ENCODE results near the gene PAXIP1.

DNA sequence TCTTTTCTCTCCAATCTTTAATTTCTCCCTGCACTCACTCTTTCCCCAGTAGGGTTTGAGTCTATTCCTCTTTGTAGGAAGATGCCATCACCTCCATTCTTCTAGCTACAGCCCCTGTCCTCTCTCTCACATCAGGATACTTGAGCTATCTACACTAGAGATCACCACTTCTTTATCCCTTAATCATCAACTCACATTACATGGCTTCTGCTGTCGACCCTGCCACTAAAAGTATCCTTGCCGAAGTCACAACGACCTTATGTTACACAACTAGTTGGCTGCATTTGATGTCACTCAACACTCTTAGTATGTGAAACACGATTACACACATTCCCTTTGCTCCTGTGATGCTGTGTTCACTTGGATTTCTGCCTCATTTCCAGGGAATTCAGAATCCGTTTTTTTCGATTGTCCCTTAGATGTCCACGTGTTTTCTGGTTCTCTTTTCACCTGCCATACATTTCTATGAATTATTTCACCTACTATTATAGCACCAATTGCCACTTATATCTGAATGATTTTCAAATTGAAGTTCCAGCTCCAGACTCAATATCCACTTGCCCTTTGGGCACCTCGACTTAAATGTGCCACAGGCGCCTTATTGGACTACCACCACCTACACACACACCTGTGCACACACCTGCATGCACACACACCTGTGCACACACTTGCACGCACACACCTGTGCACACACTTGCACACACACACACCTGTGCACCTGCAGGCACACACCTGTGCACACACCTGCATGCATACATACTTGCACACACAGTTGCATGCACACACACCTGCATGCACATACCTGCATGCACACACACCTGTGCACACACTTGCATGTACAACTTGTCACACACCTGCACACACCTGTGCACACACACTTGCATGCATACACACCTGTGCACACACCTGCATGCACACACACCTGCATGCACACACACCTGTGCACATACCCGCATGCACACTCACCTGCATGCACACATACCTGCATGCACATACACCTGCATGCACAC lies 149.7 kb upstream of the RHEB start:
- RRBS = no CpG with 5 or more reads among the region's 11 CpGs

- RRBS = no CpG with 5 or more reads among the region's 15 CpGs
These were observed 133.3 kb downstream of the PRKAG2 start for GRCh38 chr7:151743458-151744112.

GRCh38 chr7:151779437-151780125 lies 97.3 kb downstream of the PRKAG2 start:
- RRBS = no CpG with 5 or more reads among the region's 13 CpGs

- RRBS = no CpG with 5 or more reads among the region's 19 CpGs
These were observed 70.6 kb downstream of the PRKAG2 start for GRCh38 chr7:151806089-151806939.

DNA sequence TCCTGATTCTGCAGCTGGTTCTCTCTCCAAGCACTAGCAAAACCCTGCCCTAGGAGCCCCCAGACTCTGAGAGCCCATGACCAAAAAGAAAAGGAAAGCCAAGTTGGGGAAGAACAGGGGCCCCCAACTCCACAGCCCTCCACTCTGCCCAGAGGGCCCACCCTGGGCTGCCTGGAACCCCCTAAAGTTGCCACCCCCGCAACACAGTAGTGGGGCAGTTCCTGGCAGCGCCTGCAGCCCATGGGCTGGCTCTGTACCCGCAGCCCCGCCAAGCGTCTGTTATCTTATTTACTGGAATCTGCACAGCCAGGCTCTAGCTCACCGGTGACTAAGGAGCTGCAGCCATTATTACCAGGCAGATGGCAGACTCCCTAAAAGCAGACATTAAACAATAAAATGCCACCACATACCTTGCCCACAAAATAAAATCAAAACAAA lies 66.5 kb downstream of the PRKAG2 start:
- RRBS = no CpG with 5 or more reads among the region's 6 CpGs

GRCh38 chr7:151813911-151815133 lies 62.6 kb downstream of the PRKAG2 start:
- RRBS = no CpG with 5 or more reads among the region's 24 CpGs

DNA sequence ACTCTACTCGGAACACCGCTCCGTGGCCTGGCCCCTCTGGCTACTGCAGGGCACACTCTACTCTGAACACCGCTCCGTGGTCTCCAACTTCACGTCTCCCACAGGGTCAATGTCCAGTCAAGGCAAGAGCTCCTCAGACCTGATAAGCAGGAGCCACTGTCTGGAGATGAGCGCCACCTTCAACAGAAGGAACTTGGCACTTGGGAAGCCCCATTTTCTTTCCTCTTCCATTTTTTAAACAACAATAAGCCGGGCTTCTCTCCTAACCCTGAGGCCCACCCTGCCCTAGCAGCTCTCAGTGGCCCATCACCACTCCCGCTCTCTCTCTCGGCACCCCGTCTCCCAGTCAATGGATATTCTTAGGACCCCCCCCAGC lies 56.3 kb downstream of the PRKAG2 start:
- RRBS = no CpG with 5 or more reads among the region's 11 CpGs

- RRBS = no CpG with 5 or more reads among the region's 27 CpGs
These were observed 39.3 kb downstream of the PRKAG2 start for GRCh38 chr7:151837332-151838211.

GRCh38 chr7:151850820-151851708 lies 25.9 kb downstream of the PRKAG2 start:
- RRBS = no CpG with 5 or more reads among the region's 27 CpGs

GRCh38 chr7:151859030-151860173 lies 17.5 kb downstream of the PRKAG2 start:
- RRBS = no CpG with 5 or more reads among the region's 34 CpGs

DNA sequence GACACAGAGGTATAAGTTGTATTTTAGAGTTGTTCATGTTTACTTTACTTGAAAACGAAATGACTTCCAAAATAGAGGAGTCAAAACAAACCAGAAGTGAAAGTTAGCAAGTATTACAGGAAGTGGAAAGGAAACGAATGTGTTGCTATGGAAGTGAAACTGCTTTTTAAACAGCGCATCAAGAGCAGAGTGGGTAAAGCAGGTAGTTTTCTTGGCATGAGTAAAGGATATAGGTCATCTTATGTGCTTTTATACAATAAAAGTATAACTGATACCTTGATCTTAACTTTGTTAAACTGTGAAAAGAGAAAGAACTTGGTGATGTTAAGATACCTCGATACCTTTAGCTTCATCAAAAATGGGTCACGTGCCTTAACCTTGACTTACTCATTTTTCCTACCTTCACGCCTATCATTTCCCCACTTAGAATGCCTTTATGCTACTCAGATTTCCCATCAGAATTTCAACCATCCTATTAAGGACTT lies 19.9 kb upstream of the GALNTL5 start:
- RRBS = no CpG with 5 or more reads among the region's 6 CpGs

DNA sequence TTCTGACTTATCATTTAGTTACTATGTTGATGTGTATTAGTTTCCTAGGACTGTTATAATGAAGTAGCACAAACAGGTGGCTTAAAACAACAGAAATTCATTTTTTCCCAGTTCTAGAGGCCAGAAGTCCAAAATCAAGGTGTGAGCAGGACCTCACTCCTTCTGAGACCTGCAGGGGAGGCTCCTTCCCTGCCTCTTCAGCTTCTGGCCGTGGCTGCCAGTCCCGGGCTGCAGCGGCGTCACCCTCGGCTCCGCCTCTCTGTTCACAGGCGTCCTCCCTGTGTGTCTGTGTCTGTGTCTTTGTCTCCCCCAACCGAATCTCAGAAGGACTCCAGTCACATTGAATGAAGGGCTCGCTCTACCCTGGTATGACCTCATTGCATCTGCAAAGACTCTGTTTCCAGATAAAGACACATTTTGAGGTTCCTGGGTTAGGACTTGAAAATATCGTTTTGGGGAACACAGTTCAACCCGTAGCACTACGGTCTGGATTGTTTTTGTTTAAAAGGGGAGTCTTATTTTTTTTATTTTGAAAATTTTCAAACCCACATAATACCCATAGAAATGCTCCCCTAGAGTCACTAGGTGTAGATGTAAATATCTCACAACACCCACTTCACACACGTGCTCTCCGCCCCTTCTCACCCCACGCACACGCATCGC lies 33.1 kb upstream of the GALNT11 start:
- RRBS = no CpG with 5 or more reads among the region's 17 CpGs

GRCh38 chr7:152131610-152132769 lies 106.5 kb downstream of the GALNT11 start:
- RRBS = no CpG with 5 or more reads among the region's 38 CpGs

- RRBS = no CpG with 5 or more reads among the region's 15 CpGs
These were observed 119.8 kb downstream of the GALNT11 start for GRCh38 chr7:152144960-152145924.

- RRBS = no CpG with 5 or more reads among the region's 11 CpGs
These were observed 195.1 kb downstream of the KMT2C start for GRCh38 chr7:152240541-152241341.

DNA sequence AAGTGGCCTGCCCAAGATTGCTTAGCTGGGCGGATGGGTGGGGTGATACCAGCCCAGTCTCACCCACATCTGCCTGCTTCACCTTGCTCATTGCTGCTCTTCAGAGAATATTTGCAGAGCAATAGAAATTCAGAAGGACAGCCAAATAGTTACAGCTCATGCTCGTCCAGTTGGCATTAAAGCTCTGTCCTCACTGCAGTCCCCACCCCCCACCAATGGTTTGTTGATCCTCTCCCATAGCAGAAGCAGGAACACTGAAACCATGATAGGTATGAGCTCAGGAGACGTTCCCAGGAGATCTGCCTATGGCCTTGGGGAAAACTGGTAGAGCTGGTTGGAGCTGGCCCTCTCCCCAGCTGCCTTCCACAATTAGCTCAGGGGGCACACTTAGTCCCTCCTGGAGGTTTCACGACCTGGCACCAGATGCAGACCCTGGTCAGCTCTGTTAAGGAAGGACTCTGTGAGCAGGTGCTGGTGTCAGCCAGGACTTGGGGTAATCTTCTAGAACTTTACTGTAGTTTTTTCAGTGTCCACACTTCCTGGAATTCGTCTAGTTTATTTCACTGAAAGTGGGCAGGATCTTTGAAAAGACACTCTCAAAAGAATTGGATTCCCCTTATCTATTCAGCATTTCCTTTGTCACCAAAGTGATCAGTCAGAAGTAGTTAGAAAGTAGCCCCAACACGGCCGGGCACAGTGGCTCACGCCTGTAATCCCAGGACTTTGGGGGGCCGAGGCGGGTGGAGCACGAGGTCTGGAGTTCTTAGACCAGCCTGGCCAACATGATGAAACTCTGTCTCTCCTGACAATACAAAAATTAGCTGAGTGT lies 68.7 kb upstream of the KMT2C start:
- RRBS = no CpG with 5 or more reads among the region's 11 CpGs

GRCh38 chr7:154681366-154681800 lies 321.5 kb downstream of the PAXIP1 start:
- RRBS = no CpG with 5 or more reads among the region's 13 CpGs

DNA sequence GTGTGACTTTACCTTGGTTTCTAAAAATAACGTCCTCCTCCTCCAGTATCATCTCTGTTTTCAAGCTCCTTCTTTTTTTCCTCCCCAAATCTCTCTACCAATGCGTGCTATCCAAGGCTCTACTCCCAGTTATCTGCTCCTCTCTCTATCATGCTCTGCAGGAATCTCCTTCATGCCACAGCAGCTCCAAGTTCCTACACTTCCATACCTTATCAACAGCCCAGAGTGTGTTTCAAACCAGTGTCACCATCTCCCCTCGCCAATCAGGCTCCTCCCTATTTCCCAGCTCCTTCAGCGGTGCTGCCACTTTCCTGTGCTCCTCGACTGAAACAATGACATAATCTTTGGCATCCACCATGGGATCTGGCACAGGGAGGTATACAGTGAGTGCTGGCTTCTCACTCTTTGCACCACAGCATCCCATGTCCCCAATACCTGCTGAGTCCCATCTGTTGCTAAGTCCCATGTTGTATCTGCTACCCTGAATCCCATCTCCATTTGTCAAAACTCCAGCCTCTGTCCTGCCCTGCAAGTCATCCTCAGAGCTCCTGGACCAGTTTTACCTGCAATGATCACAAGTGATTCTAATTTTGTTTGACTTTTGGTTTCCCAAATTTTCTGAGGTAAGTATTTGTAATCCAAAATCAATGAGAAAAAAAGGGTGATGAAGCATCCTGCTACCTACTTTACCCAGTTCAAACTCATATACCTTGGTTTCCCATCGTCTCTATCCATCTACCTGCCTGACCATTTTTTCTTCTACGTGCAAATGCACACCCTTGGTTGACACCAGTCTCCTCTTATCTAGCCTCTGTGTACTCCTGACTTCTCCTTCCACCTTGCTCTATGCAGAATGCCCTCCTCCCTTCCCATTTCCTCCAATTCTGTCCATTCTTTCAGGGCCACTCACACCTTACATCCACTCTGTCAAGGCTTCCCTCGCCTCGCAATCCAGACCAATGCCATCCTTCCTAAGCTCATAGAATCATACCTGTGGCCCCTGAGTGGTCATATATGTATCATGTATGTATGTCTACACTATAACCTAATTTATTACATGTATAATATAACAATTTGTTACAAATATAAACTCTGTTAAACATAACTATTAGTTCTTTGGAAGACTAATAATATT lies 15.2 kb downstream of the PAXIP1 start:
- RRBS = no CpG with 5 or more reads among the region's 9 CpGs

GRCh38 chr7:155002606-155003253 lies at the start of gene PAXIP1:
PAXIP1 (minus strand) TSS chr7:155003124.
- RRBS = under 1% methylated on average over 39 of the region's 105 CpGs

DNA sequence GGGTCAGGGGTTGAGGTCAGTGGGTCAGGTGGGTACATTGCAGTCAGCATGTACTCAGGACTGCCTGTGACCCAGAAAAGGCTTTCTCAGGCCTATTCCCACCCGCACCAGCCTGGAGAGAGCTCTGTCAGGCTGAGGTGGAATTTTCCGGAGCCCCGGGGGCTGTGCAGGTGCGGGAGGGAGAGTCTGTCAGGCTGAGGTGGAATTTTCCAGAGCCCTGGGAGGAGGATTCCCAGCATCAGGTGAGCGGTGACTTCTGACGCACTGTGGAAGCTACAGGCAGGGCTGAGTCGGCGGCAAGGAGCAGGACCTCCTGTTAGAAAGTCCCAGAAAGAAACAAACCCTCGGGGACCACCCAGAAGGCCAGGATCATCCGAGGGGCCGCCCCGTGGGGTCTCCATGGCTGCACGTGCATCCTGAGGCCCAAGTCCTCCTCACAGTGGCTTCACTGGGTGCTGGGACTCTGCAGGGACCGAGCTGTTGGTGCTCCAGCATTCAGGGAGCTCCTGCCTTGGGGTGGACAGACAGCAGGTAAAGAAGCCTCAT lies 94.2 kb upstream of the INSIG1 start:
- RRBS = no CpG with 5 or more reads among the region's 14 CpGs